Measurements from ENCODE around the genes OR52N1, CNGA4, CAVIN3 and OR10A6.

- RRBS, result no CpG with 5 or more reads among the region's 2 CpGs
Measured at GRCh38 chr11:5791184-5791502, at the start of gene OR52N1. TSS of gene OR52N1 (minus strand) at chr11:5791265.

GRCh38 chr11:6238750-6239290 lies at the start of gene CNGA4:
TSS of gene CNGA4 (plus strand) at chr11:6239089.
- RRBS, result no CpG with 5 or more reads among the region's 1 CpG

GRCh38 chr11:6251720-6252516 lies 7.7 kb upstream of the CCKBR start:
- RRBS, result no CpG with 5 or more reads among the region's 9 CpGs

DNA sequence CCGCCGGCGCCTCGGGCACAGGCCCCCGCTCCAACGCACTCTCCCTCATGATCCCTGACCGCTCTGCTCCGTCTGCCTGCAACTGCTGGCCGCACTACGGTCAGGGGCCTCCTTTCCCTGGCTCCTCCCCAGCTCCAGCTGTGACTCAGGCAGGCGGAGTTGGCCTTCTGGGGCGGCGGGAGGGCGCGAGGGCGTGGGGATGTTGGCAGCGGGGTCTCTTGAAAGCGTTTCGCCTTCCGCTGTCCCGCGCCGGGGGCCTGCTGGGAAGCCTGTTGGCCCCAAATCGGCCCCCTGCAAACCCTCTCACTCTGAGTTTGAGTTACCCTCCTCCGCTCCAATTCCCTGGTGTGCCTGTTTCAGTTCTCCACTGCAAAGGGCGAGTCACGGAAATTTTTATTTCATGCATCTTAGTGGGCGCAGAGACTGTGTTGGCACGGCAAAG lies at the start of gene CAVIN3:
Gene CAVIN3, minus strand, starts transcription at position 74 of the 442 bp plus-strand sequence.
- RRBS, result no CpG with 5 or more reads among the region's 29 CpGs

- RRBS, result 2% methylated on average over 14 of the region's 35 CpGs
Measured at GRCh38 chr11:6419330-6419707, 425 bp upstream of the APBB1 start.

DNA sequence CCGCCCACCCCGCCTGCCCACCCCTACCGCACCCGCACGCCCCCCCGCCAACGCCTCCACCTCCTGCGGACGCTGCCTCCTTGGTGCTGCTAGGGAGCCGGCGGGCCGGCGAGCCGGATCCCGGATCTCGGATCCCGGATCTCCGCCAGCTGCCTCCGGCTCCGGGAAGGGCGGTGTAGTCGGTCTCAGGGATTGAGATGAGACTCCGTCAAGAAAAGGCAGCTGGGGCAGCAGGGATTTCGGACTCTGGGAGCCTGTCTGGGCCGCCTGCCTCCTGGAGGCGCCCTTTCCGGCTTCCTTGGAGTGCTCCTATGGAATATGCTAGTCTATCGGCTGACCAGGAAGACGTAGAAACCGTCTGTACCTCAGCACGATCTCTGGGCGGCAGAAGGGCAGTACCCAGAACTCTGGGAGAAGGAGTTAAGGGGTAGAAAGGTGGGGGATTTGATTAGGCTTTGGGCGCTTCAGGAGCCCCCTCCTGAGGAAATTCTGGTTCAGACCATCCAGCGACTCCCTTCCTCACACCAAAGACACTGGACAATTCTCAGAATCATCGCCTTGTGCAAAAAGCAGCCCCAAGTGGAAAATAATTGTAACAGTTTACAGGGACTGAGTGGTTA lies 411 bp upstream of the TRIM3 start:
- RRBS, result no CpG with 5 or more reads among the region's 35 CpGs

GRCh38 chr11:6623776-6624335 lies 4.6 kb upstream of the TPP1 start:
- RRBS, result no CpG with 5 or more reads among the region's 18 CpGs

DNA sequence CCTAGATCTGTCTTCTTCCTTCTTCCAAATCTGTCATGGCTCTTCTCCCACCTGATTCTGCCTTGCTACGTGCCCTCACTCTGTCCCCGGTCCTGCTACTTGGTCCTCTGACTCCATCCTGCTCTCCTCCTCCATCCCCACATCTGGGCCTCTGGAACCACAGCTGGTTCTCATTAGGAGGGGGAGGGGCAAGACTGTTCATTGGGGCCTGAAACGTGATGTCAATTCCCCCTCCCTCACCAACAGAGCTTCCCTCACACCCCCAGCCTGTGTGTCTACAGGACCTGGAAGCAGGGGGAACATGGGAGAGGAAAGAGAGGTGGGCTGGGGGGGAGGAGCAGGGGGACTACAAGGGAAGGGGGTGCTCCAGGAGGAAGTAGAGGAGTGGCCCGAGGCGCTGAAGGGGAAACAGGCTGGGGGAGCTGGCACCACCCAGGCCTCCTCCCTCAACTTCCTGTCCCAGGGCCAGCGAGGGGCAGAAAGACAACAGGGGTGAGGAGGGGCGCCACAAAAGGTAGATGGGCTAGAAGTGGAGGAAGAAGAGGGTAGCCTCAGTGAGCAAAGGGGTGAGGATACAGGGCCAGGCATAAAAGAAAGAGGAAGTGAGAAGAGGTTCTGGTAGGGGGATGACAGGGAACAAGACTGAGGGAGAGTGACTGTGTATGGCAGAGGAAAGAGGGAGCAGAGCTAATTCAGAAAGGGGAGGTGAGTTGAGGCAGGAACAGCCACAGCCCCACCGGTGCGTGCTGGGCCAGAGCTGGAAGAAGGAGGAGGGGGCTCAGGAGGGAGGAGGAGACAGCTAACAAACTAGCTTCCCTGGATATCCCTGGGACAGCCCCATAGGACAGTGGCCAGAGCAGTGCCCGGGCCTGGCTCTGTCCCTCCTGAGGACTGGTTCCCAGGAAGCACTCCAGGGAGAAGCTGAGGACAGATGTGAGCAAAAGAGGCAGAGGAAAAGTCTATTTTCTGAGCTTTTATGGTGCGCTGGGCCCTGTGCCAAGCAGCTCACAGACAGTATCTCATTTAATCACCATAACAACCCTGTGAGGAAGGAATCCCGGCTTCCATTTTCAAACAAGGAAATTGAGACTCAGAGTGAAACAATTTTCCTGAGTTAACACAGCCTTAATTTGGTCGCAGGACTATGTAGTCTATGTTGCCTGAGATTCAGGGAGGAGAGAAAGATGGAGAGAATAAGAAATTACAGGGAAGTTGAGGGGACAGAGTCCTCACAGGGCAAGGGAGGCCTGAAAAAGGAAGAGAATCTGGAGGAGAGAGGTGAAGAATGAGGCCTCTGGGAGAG lies 8.6 kb downstream of the DCHS1 start:
- RRBS, result no CpG with 5 or more reads among the region's 13 CpGs

GRCh38 chr11:6656170-6657484 lies 1.0 kb upstream of the DCHS1 start:
- RRBS, result no CpG with 5 or more reads among the region's 18 CpGs

- RRBS, result no CpG with 5 or more reads among the region's 7 CpGs
Measured at GRCh38 chr11:6678983-6679717, 4.0 kb downstream of the MRPL17 start.

DNA sequence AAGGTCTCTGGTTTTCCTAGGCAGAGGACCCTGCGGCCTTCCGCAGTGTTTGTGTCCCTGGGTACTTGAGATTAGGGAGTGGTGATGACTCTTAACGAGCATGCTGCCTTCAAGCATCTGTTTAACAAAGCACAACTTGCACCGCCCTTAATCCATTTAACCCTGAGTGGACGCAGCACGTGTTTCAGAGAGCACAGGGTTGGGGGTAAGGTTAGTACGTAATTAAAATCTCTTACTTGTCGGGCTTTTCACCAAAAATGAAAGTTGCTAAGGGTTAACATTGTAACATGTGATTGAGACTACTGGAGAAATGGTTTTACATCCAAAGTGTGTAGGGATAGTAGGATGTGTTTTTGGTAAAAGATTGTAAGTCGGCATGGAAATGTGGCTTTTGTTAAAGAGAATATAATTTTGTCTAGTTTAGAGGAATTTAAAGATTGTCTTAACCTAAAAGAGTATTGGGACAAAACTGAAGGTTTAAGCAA lies 7.6 kb upstream of the MRPL17 start:
- RRBS, result no CpG with 5 or more reads among the region's 9 CpGs

- RRBS, result no CpG with 5 or more reads among the region's 7 CpGs
Measured at GRCh38 chr11:6927200-6927679, 1.0 kb downstream of the ZNF215 start.

- RRBS, result 7% methylated on average over 8 of the region's 25 CpGs
Measured at GRCh38 chr11:7019509-7020166, 508 bp downstream of the ZNF214 start.

GRCh38 chr11:7516405-7517149 lies 2.8 kb downstream of the PPFIBP2 start:
- RRBS, result no CpG with 5 or more reads among the region's 16 CpGs

DNA sequence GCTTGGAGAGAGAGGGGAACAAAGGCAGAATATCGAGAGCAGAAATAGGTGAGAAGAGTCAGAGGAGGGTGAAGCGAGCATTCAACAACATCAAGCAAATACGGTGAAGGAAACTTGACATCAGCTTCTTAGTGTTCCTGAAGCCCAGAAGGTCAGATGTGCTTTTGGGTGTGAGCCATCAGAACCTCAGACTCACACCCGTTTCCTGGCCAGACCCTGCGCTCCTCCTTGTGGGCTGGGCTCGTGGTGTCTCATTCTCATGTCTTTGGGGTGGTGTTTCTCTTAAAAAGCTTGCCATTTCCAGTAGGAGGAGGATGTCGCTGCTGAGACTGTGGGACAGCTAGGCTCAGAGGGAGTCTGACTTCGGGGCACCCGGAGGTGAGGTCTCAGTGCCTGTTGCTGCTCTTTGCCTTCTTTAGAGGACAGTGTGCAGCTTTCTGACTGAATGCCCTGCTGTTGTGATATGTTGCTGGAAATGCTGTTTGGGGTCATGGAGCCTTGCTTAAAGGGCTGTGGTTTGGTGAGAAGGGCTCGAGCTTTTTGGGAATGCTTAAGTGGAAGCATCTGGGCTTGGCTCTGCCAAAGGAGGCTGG lies 24.3 kb downstream of the PPFIBP2 start:
- RRBS, result no CpG with 5 or more reads among the region's 10 CpGs

DNA sequence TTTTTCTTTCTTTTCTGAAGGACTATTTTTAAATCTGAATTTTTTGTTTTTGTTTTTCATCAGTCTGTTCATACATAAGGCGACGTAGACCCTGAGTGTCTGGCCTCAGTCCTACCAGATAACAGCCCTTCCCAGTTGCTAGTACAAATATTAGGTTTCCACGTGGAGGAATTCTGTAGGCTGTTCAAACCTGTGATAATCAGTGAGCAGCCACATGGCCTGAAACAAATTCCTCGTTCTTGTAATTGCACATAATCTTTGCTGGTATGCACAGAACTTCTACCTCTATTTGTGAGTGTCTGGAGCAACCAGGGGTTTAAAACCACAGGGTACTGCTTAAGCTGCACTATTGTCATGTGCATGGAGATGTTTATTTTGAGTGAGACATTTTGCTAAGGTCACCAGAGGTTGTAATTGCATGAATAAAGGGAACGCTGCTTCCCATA lies 60.7 kb downstream of the CYB5R2 start:
- RRBS, result no CpG with 5 or more reads among the region's 5 CpGs

- RRBS, result no CpG with 5 or more reads among the region's 4 CpGs
Measured at GRCh38 chr11:7643091-7643735, 30.1 kb downstream of the CYB5R2 start.

GRCh38 chr11:7860671-7861631 lies 30.3 kb upstream of the OR5P3 start:
- RRBS, result no CpG with 5 or more reads among the region's 31 CpGs

- RRBS, result no CpG with 5 or more reads among the region's 5 CpGs
Measured at GRCh38 chr11:7931137-7931658, at the start of gene OR10A6. TSS of gene OR10A6 (minus strand) at chr11:7931268.

GRCh38 chr11:7991612-7992289 lies 4.6 kb downstream of the EIF3F start:
- RRBS, result no CpG with 5 or more reads among the region's 10 CpGs